HT1080 (cell line): Measurements from ENCODE around the gene ZNF407.

RAMPAGE:
- cytosol, long total RNA, result no peak
- long total RNA, result no peak
- nucleus, long total RNA, result no peak
Observed at GRCh38 chr18:74282435-74283508, 9.0 kb downstream of the CYB5A start.

RAMPAGE:
- cytosol, long total RNA, result no peak
- long total RNA, result no peak
- nucleus, long total RNA, result no peak
Observed at GRCh38 chr18:74288035-74288546, 3.7 kb downstream of the CYB5A start.

DNA sequence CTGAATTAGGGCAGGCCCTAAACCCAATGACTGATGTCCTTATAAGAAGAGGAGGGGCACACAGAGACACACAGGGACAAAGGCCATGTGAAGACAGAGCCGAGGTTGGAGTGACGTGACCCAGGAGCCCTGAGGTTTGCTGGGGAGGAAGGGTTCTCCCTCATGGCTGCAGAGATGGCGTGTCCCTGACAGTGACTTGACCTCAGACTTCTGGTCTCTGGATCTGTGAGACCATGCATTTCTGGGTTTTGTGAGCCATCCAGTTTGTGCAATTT is 15.8 kb upstream of the CNDP2 start:
RAMPAGE:
- cytosol, long total RNA, result no peak
- long total RNA, result no peak
- nucleus, long total RNA, result no peak

RAMPAGE:
- cytosol, long total RNA, result no peak
- long total RNA, result no peak
- nucleus, long total RNA, result no peak
Observed at GRCh38 chr18:74501037-74501933, 5.1 kb downstream of the CNDP2 start.

DNA sequence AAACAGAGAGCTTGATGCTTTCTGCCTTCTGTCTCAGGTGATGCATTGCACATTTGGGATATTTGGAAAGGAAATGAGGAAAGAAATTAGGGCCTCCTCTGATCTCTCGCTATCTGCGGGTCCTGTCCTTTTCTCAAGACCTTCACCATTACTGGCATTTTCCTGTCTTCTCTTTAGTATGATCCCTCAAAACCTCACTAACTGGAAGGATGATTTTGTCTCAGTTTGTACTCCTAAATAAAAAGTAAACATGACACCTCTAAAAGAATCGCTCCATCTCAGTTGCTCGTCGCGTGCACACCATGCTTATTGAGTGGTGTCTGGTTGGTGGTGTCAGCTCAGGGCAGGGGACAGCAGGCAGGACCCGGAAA is 13.5 kb upstream of the CNDP1 start:
RAMPAGE:
- cytosol, long total RNA, result no peak
- long total RNA, result no peak
- nucleus, long total RNA, result no peak

GRCh38 chr18:74541566-74542661 is 7.6 kb downstream of the CNDP1 start:
RAMPAGE:
- cytosol, long total RNA, result no peak
- long total RNA, result no peak
- nucleus, long total RNA, result no peak

DNA sequence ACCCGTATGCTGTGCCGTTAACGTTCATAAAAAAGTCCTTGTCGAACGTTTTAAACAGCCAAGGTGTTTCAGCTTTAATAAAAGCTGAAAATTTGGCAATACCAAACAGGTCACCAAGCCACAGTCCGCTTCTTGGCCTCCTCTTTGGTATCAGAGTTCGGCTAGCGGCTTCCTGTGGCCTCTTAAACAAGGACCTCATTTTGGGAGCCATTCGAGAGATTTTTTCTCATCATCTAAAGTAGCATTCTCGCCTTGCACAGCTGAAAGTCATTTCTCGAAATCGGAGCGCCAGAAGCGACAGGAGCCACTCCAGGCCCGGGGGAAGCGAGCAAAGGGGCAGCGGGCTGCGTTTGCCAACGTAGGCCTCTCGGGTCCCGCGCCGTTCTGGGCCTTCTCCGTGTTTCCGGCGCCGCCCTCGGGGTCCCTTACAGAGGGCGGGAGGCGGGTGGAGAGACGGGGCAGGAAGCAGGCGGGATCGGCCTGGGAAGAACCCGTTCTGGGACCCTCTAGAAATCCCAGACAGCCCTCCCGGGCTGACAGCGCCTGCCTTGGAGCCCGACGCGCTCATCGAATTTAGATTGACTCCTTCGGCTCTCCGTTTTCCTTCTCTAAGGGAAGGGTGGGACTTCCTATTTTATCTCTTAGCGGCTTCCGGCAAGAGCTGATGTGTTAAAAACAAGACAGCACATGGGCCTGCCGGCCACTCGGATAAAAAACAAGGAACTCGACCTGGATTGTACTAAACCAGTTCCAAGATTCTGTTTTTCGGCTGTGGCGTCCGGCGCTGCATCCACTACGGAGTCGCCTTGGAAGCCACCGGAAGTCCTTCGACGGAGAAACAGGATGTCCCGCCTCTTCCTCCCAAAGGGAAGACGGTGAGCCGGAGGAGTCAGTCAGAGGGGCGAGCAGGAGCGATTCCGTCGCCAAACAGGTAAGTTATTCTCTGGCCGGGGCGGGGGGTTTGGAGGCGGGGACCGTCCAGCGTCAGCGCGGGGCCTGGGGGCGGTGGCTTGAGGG is at the start of gene ZNF407:
ZNF407 (plus strand) TSS at position 864 of the 1,017 bp plus-strand sequence.
RAMPAGE:
- cytosol, long total RNA, result start-site peak on the minus strand centred at position 576 of the sequence, 92 bp wide, 16 and 20 reads in 2 replicates
- long total RNA, result start-site peak on the minus strand centred at position 814 of the sequence, 27 bp wide, 10 reads
- nucleus, long total RNA, result start-site peak on the plus strand centred at position 885 of the sequence, 48 bp wide, 28 and 11 reads in 2 replicates

DNA sequence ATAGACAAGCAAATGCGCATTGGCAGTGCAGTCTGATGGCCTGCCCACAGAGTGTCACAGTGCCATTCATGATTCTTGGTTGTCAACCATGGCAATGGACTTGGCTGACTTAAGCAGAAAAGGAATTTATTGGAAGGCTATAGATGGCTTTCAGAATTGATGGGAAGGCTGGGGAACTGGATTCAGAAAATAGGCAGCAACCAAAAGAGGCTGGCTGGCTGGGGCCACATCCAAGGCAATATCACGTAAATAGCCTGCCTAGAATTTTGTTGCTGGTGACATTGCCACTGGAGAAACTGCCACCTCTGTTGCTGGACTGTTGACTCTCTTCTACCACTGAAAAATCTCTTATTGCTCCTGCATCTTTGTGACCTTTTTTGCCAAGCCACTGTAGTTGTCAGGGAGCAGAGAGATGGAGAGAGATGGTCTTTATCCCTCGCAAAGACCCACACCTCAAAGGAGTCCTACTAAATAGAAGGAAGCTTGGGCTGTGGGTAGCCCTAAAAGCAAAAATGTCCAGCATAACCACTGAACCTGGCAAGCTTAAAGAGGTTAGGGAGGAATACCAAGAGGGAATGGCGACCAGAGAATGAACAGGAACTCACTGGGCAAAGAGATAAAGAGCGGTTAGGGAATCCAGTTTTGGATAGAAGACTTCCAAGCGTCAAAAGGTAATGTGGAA is 2.5 kb downstream of the ZNF407 start:
RAMPAGE:
- cytosol, long total RNA, result no peak
- long total RNA, result no peak
- nucleus, long total RNA, result no peak

GRCh38 chr18:75010151-75010861 is 198.6 kb downstream of the PTGR3 start:
RAMPAGE:
- cytosol, long total RNA, result no peak
- long total RNA, result no peak
- nucleus, long total RNA, result no peak

DNA sequence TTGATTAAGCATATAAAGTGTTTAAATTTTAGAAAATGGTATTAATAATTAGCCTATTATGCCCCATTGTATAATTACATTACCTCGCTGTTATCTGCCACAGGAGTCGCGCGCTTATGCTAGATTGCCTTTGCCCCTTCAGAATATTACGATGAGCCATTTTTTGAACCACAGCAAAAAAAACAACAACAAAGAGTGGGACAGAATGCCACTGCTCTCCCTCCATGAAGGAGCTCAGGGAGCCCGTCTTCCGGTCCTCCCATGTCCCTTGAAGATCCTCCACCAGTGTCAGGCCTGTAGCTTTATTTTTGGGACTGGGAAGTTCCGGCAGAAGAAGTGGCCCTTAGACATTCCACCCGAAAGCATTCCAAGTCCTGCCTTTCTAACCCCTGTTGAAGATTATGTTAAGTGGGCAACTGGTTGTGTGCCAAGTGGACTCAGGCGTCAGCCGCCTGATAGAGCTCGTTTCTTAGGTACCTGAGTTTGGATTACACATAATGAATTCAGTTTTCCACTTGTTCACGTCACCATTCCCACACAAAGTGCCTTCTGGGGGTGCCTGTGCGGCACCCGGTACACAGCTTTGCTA is 156.6 kb downstream of the PTGR3 start:
RAMPAGE:
- cytosol, long total RNA, result no peak
- long total RNA, result no peak
- nucleus, long total RNA, result no peak

RAMPAGE:
- cytosol, long total RNA, result no peak
- long total RNA, result no peak
- nucleus, long total RNA, result no peak
Observed at GRCh38 chr18:75053040-75053524, 155.9 kb downstream of the PTGR3 start.

GRCh38 chr18:75407240-75407805 is 20.2 kb downstream of the SMIM21 start:
RAMPAGE:
- cytosol, long total RNA, result no peak
- long total RNA, result no peak
- nucleus, long total RNA, result no peak

RAMPAGE:
- cytosol, long total RNA, result no peak
- long total RNA, result no peak
- nucleus, long total RNA, result no peak
Observed at GRCh38 chr18:75455344-75456688, 28.3 kb upstream of the SMIM21 start.

GRCh38 chr18:75638281-75639305 is 211.1 kb upstream of the SMIM21 start:
RAMPAGE:
- cytosol, long total RNA, result no peak
- long total RNA, result no peak
- nucleus, long total RNA, result no peak

DNA sequence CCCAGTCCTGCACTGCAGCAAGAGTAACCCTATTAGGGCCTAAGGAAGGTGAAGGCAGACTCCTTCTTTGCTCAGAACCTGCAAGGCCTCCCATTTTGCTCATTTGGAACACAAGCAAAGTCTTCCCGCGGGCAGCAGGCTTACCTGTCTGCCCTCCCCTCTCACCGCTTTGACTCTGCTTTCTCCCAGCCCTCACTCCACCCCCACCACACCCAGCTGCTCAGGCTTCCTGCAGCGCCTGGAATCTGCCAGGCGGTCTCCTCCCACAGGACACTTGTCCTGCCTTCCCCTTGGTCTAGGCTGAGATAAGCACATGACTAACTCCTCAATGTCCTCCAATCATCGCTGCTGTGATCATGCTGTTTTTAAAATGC is 430.1 kb downstream of the ZNF516 start:
RAMPAGE:
- cytosol, long total RNA, result no peak
- long total RNA, result no peak
- nucleus, long total RNA, result no peak

DNA sequence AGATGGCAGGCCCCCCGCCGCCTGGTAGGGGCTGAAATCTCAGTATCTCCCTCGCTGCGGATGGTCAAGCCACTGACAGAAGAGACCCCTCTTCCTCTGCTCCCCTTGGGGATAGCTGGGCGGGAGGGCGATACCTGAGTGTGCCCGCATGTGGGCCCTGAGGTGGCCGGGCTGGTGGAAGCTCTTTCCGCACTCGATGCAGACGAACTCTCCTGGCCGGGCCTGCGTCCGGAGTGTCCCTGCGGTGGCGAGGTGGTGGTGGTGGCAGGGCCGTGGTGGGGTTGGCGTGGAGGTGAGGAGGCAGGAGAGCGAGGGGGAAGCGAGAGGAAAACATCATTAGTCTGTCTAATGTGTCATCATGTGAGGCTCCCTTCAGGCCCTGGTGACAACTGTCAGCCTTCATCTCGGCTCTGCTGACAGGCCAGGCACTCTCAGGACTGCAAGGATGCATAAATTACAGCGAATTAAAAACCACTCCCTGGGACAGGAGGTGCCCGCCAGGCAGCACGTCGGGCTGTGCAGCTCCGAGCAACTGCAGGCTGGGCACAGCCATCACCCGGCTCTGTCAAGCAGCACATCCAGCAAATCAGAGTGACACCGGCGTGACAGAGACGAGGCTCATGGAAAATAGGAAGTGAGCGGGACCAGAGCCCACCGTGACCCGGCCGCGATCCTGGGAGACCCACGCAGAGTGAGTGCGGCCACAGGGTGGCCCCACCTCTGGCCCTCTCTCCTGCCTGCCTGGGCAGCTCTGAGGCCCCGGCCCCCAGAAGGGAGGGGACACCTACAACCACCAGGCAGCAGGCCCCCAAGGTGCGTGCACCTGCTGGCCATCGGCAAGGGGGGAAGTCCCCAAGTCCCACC is 123.5 kb downstream of the ZNF516 start:
RAMPAGE:
- cytosol, long total RNA, result no peak
- long total RNA, result no peak
- nucleus, long total RNA, result no peak

DNA sequence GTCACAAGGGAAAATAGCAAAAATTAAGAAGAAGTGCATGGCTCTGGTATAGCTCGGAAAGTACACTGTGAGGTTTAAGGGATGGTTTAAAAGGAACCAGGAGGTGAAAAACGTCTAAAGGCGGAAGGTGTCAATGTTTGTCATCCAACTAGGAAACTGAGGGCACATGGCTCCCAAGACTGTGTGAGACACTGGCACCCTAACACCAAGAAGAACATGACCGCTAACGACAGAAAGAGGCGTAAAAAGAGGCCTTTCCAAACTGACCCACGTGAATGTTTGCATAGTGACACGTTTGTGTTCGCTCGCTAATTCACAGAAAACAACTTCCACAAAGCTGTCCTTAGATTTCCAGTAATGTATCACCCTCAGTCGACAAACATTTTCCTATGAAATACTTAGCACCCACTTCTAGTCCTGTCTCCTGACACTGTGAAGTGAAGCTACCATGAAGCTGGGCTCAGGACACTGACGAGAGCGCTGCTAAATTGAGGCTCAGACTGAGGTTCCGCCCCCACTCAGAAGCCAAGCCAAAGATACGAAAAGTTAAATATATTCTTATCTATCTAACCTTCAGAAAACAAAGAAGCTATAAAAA is 86.5 kb downstream of the ZNF516 start:
RAMPAGE:
- cytosol, long total RNA, result no peak
- long total RNA, result no peak
- nucleus, long total RNA, result no peak

DNA sequence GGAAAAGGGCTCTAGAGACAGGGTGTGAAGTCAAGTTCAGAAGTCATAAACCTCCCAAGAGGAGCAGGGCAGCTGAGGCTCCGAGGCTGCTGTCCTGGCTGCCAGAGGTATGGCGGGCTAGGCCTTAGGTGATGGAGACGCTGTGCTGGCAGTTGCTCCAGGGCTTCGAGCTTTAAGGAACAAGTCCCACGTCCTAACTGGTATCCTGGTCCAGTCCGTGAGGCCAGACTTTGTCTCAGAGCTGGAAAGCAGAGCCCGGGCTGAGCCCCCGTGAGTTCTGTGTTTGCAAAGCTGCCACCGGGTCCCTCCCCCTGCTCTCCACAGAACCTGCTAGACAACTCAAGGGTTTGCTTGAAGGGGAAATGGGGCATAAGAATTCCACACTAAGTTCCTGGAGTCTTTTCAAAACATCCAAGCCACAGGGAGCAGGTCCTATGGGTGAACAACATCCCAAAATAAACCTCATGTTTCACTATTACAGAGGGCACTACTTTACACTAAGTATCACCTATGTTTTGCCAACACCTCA is 73.8 kb downstream of the ZNF516 start:
RAMPAGE:
- cytosol, long total RNA, result no peak
- long total RNA, result no peak
- nucleus, long total RNA, result no peak

RAMPAGE:
- cytosol, long total RNA, result no peak
- long total RNA, result no peak
- nucleus, long total RNA, result no peak
Observed at GRCh38 chr18:76493521-76493815, 1.6 kb downstream of the ZNF516 start.

DNA sequence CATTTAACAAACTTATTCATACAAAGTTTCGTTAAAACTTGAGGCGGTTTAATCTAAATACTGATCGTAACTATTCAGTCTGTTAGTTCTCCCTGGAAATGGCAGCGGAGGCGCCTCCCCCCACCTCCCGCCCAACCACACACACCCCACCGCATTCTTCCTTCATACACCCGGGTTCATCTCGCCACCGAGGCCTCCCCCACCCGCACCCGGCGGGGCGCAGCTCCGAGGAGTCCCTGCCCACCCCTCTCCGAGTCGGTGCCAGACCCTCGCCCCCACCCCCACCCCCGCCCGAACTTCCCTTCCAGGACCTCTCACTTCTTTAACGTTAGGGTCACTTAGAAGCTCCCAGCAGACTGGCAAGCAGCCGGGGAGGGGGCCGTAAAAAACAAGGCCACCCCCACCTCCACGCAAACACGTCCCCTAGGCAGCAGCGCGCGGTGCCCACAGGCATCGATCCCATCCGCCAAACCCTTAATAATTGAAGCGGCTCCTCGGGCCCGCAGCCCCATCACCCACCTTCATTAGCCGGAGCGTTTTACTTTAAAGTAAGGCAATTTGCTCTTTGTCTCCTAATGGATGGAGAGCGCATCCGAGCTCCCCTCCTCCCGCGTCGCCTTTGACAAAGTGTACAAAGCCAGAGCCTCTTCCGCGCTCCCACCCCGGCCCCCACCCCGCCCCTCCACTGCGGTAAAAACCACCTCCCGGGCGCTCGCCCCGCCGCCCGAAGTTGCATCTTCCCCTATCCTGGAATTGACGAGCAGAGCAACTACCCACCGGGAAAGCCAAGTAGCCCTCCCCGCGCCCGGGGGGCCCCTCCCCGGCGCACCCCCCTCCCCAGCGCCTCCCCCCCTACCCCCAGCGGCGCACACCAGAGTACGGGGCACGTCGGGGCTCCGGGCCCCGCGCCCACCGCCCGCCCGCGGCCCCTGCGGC is 595 bp downstream of the ZNF516 start:
RAMPAGE:
- cytosol, long total RNA, result no peak
- long total RNA, result no peak
- nucleus, long total RNA, result no peak